ENCODE measurements around a stretch of chr11.

DNA sequence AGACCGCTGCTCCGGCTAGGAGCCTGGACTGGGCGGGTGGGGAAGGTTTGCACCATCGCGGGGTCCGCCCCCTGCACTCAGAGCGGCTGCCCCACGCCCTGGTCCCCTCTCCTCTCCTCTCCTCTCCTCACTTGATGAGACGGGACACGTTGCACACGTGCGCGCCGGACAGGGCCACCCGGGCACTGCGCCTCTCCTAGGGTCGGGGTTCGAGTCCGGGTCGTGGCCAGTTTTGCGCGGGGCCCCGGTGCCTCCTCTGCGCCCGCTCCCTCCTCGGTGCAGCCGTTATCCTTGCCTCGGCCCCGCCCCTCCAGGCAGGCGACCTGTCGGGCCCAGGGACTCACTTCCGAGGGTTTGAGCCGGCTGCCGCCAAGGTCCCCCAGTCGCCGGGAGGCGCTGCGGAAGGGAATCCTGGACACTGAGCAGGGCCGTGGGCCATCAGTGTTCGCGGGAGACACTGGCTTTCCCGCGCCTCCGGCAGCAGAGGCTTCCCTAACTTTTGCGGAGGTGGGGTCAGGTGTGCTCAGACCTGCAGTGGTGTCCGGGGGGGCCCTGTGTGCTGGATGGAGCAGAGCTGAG lies 7.9 kb downstream of the TSPAN4 start:
- PRO-cap, 2 experiments: no peak in any of the 2 experiments
- RAMPAGE, long total RNA, 5 experiments: no peak in any of the 5 experiments

GRCh38 chr11:862470-862913 lies 19.8 kb downstream of the TSPAN4 start:
- PRO-cap, 2 experiments: no peak in any of the 2 experiments
- RAMPAGE, long total RNA, 5 experiments: no peak in any of the 5 experiments

GRCh38 chr11:868870-869197 lies 26.2 kb downstream of the TSPAN4 start:
- PRO-cap, 2 experiments: no peak in any of the 2 experiments
- RAMPAGE, long total RNA, 5 experiments: no peak in any of the 5 experiments

GRCh38 chr11:931173-932053 lies 5.7 kb downstream of the AP2A2 start:
- PRO-cap, 2 experiments: no peak in any of the 2 experiments
- RAMPAGE, long total RNA, 5 experiments: no peak in any of the 5 experiments

DNA sequence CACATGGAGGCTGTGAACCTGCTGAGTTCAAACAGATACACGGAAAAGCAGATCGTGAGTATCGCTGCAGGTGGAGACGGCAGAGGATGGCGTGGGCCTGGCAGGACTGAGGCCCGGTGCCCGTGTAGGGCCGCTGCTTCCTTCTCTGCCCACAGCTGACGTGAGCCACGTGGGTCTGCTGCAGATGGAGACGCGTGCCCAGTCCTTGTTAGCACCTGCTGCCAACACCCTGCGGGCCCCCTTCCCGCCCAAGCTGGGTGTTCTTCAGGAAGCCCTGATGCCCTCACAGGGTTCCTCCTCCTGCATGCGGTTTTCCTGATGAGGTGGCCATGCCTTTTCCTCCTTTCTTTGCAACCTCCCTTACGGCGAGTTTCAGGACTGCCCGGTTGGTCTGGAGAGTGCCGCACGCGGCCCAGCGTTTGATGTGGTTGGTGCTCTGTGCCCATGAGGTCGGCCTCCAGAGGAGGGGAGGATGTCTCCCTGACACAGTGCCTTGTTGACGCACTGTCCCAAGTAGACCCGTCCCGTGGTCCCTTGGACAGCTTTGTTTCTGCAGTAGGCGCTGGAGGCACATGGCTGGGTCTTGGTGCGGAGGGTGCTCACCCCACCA lies 44.7 kb downstream of the AP2A2 start:
- PRO-cap, 2 experiments: no peak in any of the 2 experiments
- RAMPAGE, long total RNA, 5 experiments: no peak in any of the 5 experiments

- PRO-cap, 2 experiments: no peak in any of the 2 experiments
- RAMPAGE, long total RNA, 5 experiments: no peak in any of the 5 experiments
Measured at GRCh38 chr11:975056-975825, 49.6 kb downstream of the AP2A2 start.

DNA sequence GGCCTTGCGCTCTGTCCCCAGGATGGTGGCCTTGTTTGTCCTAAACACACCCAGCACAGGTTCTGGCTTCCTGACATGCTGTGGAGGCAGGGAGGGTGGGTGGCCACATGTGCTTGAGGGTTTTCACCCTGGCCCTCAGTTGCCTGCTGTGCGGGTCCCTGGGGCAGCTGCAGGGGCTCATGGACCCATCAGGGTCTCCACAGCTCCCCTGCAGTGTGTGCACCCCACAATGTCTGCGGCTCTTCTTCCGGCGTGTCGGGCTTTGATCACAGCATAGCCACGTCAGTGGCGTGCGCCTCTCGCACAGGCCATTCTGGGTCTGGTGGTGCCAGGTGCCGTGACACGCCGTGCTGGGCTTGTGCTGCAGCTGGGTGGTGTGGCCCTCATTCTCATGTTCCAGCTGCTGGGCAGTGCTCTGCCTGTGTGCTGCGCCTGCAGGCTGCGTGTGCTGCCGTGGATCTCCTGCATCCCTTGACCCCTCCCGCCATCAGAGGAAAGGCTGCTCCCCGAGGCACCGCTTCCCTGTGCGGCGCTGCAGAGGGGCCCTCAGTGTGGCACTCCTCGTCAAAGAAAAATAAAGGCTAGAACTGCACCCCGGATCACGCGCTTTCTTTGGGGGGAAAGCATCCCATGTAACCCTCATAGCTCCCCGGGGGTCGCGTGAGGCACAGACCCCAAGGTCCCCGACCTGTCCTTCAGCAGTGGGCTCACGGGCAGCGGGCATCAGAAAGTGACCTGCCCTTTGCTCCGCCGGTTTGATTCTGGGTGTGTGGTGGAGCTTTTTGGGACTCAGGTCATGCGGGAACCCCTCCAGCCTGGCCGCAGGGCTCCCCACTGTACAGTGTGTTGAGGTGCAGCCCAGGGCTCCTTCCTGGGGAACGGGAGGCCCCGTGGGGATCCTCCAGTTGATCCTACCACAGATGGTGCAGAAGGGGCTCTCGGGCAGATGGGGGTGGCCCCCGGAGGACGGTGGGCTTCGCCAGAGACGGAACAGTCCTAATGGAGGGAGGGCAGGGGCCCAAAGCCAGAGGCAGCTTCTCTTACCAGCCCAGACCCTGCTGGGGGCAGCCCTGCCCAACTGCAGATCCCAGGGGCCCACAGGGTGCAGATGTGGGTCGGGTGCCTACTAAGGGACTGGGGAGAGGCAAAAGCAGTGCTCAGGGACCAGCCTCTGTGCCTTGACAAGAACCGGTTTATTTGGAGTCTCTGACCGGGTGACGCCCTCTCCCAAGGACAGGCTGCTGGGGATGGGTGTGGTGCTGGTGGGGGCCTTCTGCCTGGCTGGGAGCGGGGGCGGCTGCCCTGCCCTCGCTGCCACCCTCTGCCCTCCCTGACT lies 24.4 kb downstream of the MUC6 start:
- PRO-cap, 2 experiments: no peak in any of the 2 experiments
- RAMPAGE, long total RNA, 5 experiments: no peak in any of the 5 experiments

DNA sequence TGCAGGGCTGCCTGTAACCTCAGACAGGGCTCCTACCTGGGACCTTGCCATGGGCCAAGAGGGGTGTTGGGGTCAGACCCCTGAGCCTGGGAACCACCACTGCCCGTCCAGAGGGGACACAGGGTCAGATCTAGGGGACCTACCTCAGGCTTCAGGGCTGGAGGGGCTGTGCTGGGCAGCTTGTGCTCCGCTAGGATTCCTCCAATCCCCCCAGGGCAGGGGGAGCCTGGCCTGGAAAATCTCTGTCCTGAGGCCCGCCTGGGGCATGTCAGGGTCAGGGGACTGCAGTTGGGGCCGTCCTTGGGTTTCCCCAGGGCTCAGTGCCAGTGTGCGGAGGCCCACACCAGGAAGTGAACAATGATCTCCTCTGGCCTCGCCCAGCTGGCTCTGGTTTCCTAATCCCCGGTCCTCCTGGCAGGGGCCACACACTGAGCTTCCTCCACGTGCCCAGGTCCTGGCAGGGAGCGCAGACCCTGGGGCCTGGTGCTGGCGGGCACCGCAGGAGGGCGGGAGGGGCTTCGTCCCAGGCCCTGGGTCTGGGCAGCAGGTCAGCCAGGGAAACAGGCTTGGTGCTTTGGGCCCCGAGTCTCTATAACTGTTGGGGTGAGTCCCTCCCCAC lies 36.7 kb upstream of the MUC6 start:
- PRO-cap, 2 experiments: no peak in any of the 2 experiments
- RAMPAGE, long total RNA, 5 experiments: no peak in any of the 5 experiments

DNA sequence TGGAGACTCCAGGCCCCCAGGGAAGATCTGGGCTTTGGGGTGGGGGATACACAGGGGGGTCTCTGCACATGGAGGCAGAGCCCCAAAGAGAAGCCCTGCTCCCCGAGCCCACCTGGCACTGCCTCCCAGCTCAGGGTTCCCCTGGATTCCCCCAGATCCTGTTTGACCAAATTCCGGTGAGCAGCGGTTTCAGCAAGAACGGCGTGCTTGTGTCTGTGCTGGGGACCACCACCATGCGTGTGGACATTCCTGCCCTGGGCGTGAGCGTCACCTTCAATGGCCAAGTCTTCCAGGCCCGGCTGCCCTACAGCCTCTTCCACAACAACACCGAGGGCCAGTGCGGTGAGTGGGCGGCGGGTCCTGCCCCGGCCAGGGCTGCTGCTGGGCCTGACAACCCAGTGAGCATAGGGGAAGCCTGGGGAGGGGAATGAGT lies 31.7 kb downstream of the MUC5B start:
- PRO-cap, 2 experiments: no peak in any of the 2 experiments
- RAMPAGE, long total RNA, 5 experiments: no peak in any of the 5 experiments

- PRO-cap, 2 experiments: no peak in any of the 2 experiments
- RAMPAGE, long total RNA, 5 experiments: no peak in any of the 5 experiments
Measured at GRCh38 chr11:1305121-1305335, 4.4 kb downstream of the TOLLIP start.

DNA sequence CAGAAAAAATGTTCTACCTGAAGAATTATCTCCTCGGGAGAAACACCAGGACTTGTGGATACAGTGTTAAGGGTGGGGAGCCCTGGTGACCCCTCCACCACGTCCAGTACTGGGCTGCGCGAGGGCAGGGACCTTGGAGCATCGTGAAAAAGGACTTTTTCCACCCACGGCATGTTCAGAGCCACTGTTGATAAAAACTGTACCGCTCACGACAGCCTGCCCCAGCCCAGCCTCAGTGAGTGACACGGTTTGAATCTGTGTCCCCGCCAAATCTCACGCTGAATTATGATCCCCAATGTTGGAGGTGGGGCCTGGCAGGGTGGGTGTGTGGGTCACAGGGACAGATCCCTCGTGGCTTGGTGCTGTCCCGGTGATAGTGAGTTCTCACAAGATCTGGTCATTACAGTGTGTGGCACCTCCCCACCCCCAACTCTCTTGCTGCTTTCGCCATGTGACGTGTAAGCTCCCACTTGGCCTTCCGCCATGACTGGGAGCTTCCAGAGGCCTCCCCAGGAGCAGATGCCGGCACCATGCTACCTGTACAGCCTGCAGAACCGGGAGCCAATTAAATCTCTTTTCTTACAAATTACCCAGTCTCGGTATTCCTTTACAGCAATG lies 1.4 kb downstream of the TOLLIP start:
- PRO-cap, 2 experiments: no peak in any of the 2 experiments
- RAMPAGE, long total RNA, 5 experiments: no peak in any of the 5 experiments

- PRO-cap, 2 experiments: peak in 1 of 2 experiments; most common minus-strand start chr11:1389715 (in 1)
- RAMPAGE, long total RNA, 5 experiments: no peak in any of the 5 experiments
Measured at GRCh38 chr11:1388975-1389816, 538 bp upstream of the BRSK2 start.

GRCh38 chr11:1459723-1460300 lies 26.8 kb downstream of the MOB2 start:
- PRO-cap, 2 experiments: no peak in any of the 2 experiments
- RAMPAGE, long total RNA, 5 experiments: no peak in any of the 5 experiments

DNA sequence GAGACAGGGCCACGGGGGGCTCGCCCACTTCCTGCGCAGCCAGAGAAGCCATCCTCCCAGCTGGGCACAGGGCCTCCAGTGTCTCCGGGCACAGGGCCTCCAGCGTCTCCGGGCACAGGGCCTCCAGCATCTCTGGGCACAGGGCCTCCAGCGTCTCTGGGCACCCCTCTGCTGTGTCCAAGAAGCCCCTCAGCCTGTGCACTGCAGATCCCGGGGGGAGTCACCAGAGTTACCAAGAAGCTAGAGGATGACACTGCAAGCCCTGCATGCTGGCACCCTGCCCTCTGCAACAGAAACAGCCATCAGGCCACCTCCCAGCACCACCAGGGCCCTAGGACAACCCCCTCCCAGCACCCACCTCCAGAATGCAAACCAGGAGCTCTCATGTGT lies 13.8 kb downstream of the MOB2 start:
- PRO-cap, 2 experiments: no peak in any of the 2 experiments
- RAMPAGE, long total RNA, 5 experiments: no peak in any of the 5 experiments

GRCh38 chr11:1546653-1547771 lies 25.1 kb downstream of the DUSP8 start:
- PRO-cap, 2 experiments: peak in 2 of 2 experiments; most common plus-strand start chr11:1547193 (in 2); most common minus-strand start chr11:1547102 (in 2)
- RAMPAGE, long total RNA, 5 experiments: no peak in any of the 5 experiments

- PRO-cap, 2 experiments: no peak in any of the 2 experiments
- RAMPAGE, long total RNA, 5 experiments: no peak in any of the 5 experiments
Measured at GRCh38 chr11:1639114-1639608, 9.6 kb downstream of the KRTAP5-5 start.

DNA sequence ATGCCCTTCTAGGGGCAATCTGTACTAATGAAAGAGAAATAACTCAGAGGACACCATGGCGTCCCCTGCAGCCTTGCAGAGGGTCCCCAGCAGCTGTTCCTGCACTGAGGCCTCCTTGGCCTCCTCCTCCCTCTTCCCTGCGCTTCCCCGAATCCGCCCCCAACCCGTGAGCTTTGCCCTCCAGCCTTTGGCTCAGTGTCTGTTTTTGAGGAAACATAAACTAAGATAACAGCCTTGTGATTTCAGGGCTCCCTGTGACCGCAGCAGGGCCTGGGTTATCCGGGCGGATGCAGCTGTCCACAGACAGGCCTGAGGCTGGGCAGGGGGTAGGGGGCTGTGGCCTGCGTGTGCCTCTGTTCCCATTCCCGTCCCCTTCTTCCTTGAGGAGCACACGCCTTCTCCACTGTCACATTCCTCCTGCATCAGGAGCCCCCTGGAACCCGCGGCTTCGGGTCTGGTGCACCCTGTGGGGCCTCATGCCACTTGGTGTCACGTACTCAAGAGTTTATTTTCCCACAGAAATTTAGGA lies 25.1 kb downstream of the KRTAP5-5 start:
- PRO-cap, 2 experiments: no peak in any of the 2 experiments
- RAMPAGE, long total RNA, 5 experiments: no peak in any of the 5 experiments

GRCh38 chr11:1673715-1674182 lies 23.2 kb upstream of the KRTAP5-6 start:
- PRO-cap, 2 experiments: no peak in any of the 2 experiments
- RAMPAGE, long total RNA, 5 experiments: no peak in any of the 5 experiments

- PRO-cap, 2 experiments: no peak in any of the 2 experiments
- RAMPAGE, long total RNA, 5 experiments: no peak in any of the 5 experiments
Measured at GRCh38 chr11:1685738-1686074, 11.3 kb upstream of the KRTAP5-6 start.

DNA sequence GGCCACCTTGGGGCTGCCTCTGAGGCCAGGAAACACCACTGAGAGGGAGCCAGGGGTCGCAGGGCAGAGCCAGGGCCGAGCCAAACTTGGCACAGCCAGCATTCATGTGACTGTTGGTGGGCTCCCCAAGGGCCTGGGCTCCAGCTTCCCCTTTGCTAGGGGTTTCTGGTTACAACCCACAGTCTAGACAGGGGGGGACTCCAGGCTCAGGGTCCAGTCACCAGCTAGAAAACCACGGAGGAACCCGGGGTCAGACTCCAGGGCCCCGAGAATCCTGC lies 790 bp upstream of the IFITM10 start:
- PRO-cap, 2 experiments: no peak in any of the 2 experiments
- RAMPAGE, long total RNA, 5 experiments: no peak in any of the 5 experiments